ENCODE data around the genes LIN9, STUM, PSEN2 and CDC42BPA.

DNA sequence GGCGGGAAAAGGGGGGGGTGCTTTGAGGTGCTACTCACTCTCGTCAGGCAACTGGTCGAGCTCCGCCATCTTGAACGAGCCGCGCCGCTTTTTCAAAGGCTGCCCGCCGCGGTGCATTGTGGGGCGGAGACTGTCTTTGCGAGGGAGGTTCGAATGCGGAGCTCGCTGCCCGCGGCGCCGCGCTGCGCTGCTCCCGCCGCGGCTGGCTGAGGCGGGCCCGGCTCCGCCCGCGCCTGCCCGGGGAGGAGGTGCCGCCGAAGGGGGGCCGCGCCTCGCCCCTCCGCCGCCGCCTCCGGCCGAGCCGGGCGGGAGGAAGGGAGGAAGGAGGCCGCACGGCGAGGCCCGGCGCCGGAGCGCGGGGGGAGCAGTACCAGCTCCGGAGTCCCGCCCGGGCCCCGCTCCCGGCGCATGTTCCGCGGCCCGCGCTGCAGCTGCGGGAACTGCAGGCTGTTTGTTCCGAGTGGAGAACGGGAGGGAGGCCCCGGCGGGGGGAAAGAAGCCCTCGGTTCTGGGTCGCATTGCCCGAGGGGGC, at the start of gene LIN9:
TSS of gene LIN9 (minus strand) at position 94 of the 532 bp plus-strand sequence.
- PRO-cap, 2 experiments = peak in 2 of 2 experiments; most common plus-strand start position 117 of the sequence (in 1); most common minus-strand start position 67 of the sequence (in 2)

DNA sequence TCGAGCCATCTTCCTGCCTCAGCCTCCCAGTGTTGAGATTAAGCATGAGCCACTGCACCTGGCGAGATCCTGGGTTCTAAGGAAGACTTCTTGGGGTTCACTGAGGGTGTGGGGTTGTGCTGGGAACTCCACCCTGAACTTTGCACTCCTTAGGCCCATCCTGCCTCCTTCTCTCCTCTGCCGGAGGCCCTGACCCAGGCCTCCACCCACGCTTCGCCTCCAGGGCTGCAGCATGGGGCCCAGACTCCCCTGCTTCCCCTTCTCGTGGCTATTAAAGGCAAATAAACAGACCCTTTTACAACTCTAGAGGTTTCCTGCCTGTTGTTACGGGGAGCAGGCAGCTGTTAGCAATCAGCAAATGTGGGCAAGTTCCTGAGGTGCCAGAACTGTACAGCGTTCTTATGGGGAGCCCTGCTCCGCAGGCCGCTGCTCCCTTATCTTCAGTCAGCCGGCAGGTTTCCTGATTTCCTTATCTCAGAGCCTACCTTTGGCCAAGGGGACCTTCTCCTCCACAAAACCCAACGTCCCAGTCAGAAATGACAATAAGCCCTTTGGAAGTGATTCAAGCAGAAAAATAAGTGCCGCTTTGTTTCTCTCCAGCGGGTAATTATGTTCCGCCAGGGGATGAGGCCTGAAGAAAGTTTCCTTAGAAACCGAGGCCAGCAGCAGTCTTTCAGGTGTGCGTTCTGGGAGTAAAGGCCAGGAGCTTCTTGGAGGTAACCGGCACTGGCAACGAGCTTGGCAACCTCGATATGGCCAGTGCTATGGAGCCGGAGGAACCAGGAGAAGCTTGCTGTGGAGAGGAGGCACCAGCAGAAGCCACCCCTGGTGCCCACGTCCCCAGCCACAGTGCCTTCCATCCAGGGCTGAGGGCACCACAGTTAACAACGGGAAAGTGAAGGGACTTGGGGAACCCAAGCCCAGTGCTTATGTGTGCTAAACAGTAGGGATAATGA, 41.2 kb upstream of the LIN9 start:
- PRO-cap, 2 experiments = no peak in any of the 2 experiments

GRCh38 chr1:226353411-226354027, 44.6 kb upstream of the LIN9 start:
- PRO-cap, 2 experiments = no peak in any of the 2 experiments

DNA sequence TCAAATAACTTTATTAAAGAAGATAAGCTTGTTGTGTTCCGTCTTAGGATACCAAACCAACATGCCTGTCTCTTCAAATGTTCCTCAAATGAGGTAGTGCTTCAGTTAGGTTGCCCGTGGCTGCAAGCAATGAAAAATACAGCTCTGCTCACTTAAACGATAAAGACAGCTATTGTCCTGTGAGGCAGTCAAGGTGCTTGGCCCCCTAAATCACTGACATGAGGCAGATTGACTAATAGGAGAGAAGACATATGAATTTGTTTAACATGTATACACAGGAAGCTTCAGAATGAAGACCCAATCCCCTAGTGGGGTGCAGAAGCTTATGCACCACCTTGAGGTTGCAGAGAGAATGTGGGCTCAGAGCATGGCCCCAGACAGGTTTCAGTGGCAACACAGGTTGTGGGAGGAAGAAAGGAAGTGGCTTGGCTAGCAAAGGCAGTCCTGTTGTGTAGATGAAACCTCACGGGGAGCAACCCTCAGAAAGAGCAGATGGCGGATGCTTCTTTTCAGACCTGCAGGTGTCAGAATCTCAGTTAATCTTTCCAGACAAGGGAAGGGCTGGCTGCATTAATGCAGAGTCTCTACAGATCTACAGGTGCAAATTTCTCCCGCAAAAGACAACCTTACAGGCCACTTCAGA, 37.0 kb upstream of the PARP1 start:
- PRO-cap, 2 experiments = peak in 1 of 2 experiments; most common plus-strand start position 539 of the sequence (in 1); most common minus-strand start position 356 of the sequence (in 1)

GRCh38 chr1:226464146-226464678, 56.3 kb upstream of the PARP1 start:
- PRO-cap, 2 experiments = no peak in any of the 2 experiments

DNA sequence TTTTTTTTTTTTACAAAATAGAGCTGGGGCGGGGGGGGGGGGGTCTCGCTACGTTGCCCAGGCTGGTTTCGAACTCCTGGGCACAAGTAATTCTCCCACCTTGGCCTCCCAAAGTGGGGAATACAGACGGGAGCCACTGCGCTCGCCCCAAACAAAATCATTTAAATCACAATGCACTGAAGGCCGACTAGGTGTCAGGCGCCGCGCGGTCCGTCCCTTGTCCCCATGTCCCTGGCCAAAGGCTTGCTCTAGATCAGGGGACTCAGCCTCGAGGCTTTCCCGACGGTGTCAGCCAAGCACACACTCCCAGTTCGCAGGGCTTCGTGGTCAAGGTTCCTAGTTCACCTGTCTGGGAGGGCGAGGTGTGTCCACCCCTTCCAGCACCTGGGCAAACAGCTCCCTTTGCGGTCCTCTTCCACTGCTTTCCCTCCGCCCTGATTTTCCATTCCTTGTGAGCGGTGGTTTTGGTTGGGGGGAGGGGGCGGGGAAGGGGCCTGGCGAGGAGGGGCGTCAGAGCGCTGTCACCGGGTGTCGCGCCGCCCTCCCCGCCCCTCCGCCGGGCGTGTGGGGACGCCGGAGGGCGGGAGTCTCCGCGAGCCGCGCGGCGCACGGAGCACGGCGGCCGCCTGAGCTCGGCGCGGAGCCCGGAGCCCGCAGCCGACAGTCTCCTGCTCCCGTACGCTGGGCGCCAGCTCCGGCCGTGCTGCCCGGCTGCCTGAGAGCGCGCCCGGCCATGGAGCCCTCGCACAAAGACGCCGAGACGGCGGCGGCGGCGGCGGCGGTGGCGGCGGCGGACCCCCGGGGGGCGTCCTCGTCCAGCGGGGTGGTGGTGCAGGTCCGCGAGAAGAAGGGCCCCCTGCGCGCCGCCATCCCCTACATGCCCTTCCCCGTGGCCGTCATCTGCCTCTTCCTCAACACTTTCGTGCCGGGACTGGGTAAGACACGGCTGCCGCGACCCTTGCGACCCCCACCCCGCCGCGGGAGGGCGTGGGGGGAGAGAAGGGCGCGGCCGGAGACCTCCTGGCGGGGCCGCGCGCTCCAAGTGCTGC, at the start of gene STUM:
TSS of gene STUM (plus strand) at position 593 of the 1,049 bp plus-strand sequence.
- PRO-cap, 2 experiments = no peak in any of the 2 experiments

DNA sequence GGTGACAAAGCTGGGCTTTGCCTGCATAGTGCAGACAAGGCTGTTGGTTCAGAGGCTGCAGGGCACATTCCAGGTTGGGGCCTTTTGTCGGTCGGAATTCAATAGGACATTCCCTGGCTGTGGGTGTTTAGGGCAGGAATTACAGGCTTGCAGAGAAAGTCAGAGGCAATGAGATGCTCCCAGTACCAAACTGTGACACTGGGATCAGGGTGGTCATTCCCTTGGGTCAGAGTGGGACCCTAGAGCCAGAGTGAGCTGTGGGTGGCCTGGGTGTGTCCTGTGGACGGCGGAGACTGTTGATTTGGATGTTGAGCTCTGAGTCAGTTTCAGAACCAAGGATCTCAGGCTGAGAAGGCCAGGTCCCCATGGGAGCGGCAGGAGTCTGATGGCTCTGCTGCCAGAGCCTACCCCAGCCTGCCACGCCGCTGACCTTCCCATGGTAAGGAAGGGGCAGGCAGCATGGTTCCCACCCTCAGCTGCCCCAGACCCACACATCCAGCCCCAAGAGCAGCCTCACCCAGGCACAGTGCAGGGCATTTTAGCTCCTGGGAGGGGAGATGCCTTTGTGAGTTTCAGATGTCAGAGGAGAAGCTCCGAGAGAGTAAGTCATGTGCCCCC, 56.3 kb downstream of the STUM start:
- PRO-cap, 2 experiments = no peak in any of the 2 experiments

GRCh38 chr1:226626332-226627105, 78.0 kb downstream of the STUM start:
- PRO-cap, 2 experiments = no peak in any of the 2 experiments

GRCh38 chr1:226657608-226658067, 81.4 kb downstream of the ITPKB start:
- PRO-cap, 2 experiments = no peak in any of the 2 experiments

- PRO-cap, 2 experiments = no peak in any of the 2 experiments
Measured at GRCh38 chr1:226814649-226814998, 55.8 kb upstream of the PSEN2 start.

- PRO-cap, 2 experiments = peak in 2 of 2 experiments; most common plus-strand start chr1:226870620 (in 2)
Measured at GRCh38 chr1:226870175-226870688, at the start of gene PSEN2. Gene PSEN2 (plus strand): TSS chr1:226870616.

GRCh38 chr1:226967614-226967973, 27.5 kb downstream of the COQ8A start:
- PRO-cap, 2 experiments = no peak in any of the 2 experiments

- PRO-cap, 2 experiments = no peak in any of the 2 experiments
Measured at GRCh38 chr1:227112658-227113136, 172.6 kb downstream of the COQ8A start.

GRCh38 chr1:227317665-227318667, at the start of gene CDC42BPA:
Gene CDC42BPA (minus strand): TSS chr1:227318492.
- PRO-cap, 2 experiments = no peak in any of the 2 experiments

DNA sequence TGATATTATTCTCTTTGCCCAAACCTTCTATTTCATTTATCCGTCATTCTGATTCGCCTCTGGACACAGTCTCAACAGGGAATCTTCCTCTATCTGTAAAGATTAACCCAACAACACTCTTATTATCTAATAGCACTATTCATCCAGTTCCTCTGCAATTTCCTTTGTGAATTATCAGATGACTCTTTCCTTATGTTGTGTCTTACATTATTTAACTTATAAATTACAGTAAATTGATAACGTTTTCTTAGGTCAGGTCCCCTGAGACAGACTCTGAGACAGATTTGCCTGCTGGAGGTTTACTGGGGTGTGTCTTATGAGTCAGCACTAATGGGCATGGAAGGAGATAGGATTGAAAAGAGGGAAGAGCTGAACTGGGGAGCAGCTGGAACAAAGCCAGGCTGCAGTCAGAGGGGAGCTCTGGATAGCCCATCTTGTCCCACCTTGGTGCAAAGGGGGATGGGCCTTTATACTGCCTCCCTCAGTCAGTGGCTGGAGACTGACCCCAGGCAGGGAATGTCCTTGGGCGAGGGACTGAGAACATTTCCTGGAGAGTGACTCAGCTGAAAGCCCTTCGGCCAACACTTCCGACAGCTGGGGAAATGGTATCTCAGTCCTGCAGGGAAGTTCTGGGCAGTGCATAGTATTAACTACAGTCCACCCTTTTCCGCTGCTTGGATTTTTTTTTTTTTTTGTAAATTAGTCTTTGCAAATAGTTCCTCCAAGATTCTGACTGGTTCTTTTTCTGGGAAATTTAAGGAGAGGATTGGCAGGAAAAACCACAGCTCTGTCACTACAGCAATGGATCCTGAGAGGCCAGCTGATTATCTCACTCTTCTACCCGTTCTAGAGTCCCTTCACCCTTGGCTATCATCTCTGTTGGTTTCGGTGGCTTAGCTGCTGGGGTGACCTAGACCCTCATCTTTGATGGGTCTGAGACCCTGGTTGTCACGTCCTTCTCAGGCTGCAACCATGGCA, 39.0 kb upstream of the CDC42BPA start:
- PRO-cap, 2 experiments = no peak in any of the 2 experiments

- PRO-cap, 2 experiments = no peak in any of the 2 experiments
Measured at GRCh38 chr1:227439812-227440520, 121.7 kb upstream of the CDC42BPA start.

DNA sequence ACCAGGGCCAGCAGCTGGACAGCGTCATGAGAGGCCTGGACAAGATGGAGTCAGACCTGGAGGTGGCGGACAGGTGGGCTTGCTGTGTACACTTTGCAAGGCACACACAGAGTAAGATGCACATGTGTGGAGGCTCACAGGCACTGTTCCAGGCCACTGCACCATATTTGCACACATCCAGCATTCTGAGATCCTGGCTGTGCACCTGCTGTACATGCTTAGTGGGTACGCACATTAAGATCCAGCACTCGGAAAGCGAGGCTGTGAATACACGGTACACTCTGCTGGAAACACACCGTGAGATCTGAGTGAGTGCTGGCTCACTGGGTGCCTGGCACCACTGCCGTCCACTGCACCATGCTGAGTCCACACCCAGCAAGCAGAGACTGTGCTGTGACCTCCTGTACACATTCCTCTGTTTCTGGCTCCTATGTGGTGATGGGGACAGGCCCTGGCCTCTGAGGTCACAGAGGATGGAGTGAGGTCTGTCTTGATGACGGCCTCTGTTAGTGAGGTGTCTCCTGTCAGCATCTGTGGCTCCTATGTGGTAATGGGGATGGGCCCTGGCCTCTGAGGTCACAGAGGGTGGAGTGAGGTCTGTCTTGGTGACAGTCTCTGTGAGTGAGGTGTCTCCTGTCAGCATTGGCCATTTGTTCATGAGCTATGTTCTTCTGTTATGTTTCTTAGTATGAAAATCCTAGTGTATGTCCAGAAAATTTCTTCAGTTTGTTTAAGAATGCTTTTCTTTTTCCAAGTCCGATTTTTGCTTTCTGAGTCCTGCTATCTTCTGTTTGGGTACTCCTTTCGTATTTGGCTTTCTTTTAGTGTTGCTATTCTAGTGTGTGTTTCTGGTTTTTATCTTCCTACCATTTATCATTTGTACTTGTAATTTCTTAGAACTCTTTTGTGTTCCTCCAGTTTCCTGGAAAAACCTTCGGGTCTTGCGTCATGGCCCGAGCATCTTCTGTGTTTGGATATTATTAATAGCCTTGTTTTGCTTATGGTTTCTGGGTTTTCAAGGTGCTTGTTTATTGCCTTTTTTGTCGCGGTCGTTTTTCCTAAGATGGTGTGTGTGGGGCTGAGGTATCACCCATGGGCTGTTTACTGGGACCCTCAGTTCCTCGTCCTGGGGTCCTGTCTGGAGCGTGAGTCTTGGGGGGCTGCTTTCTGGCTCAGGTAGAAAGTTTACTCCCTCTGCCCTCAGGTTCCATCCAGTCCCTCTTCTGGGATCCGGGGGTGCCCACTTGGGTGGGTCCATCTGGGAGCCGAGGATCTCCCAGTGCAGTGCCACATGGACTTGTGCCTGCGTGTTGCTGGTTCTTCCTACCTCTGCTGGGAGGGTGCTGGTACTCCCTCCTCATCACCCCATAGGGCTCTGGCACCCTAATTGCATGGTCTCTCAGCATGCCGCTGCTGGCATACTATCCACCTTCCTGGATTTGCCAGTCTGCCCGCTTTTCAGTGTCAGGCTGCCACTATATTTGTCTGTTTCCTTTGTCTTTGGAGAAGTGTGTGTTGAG, 13.5 kb downstream of the SNAP47 start:
- PRO-cap, 2 experiments = peak in 1 of 2 experiments; most common plus-strand start position 653 of the sequence (in 1); most common minus-strand start position 390 of the sequence (in 1)

DNA sequence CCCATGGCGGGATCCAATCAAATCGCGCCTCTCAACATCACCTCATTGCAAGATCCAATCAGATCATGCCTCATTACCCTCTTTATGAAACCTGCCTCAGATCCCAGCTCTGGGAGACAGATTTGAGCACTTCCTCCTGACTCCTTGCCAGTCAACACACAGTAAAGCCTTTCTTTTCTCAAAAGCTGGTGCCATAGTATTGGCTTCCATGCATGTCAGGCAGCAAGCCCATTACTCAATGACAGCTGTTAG, 41.9 kb downstream of the PRSS38 start:
- PRO-cap, 2 experiments = no peak in any of the 2 experiments

DNA sequence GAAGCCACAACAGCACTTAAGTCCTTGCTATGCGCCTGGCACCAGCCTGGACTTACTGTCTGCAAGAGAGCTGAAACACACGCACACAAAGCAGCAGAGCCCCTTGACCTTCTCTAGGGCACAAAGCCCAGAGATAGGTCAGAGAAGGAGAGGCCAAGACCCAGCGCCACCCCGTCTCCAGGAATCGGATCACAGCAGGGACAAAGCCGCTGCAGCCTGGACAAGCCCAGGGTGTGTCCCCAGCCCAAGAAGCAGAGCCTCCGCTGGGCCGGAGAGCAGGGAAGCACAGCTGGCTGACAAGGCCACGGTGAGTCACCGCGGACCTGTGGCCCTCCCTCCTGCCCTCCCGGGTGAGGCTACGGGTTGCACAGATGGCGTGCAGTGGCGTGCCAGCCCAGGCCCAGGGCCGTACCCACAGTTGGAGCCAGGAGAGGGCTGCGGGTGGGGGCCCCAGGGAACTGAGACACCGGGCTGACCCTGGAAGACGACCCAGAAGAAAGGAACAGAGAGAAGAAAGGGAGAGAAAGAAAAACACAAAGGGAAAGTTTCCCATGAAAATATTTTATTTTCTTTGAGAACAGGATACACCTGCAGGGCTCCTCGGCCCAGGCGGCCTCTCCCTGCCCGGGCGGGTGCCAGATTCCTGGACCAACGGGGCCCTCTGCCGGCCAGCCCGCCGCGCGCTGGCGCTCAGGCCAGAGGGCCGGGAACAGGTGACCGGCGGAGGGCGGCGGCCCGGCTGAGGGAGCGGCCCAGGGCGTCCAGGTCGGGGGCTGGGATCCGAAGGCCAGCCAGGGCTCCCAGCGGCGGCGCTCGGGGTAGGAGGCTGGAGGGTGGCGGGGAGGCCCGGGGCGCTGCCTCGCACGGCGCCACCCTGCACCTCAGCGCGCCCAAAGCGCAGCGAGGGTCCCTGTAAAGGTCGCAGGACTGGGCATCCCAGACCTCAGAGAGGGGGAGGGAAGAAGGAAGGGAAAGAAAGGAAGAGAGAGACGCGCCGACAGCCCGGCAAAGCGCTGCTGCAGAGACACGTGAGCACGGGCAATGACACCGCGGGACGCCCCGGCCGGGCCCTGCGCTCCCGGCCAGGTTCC, 1.3 kb downstream of the WNT9A start:
- PRO-cap, 2 experiments = no peak in any of the 2 experiments

GRCh38 chr1:228096592-228097500, 6.3 kb downstream of the C1orf35 start:
- PRO-cap, 2 experiments = no peak in any of the 2 experiments

Measured in helper T cell (primary cell).